K562 (cell line): ENCODE measurements around a stretch of chr1.

- RAMPAGE, long total RNA = no peak
- RRBS = no CpG with 5 or more reads among the region's 4 CpGs
PRO-cap:
- standard = no peak
- CoPRO, capped RNA only, 2 experiments = no peak in any of the 2 experiments
- CoPRO, capped and uncapped RNA, 2 experiments = no peak in any of the 2 experiments
- CoPRO, uncapped RNA only, 2 experiments = no peak in any of the 2 experiments
CAGE:
- cytosol, long polyA plus RNA = no peak
- long polyA plus RNA = no peak
- nucleolus, long total RNA = no peak
- nucleus, long polyA plus RNA = no peak
These were observed 13.2 kb upstream of the BCAR3 start for GRCh38 chr1:93694731-93695336.

DNA sequence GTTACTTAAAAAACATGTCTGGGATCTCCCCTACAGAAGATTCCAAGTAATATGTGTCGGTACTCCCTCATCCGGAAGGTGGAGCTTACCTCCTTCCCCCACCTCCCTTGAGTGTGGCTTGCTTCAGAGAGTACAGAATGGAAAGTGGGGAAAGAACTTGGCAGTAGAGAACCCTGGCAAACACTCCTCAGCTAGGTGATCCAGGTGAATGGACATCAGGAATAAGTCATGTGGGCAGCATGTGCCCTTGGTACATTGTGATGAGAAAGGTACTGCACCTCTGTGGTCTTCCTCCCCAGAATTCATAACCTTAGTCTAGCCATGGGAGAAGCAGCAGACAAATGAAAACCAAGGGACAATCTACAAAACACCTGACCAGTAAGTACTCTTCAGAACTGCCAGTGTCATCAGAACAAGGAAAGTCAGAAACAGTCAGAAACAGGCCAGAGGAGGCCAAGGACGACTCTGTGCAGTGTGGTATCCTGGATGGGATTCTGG lies 49.1 kb upstream of the BCAR3 start:
- RAMPAGE, long total RNA = no peak
- RRBS = no CpG with 5 or more reads among the region's 3 CpGs
PRO-cap:
- standard = no peak
- CoPRO, capped RNA only, 2 experiments = no peak in any of the 2 experiments
- CoPRO, capped and uncapped RNA, 2 experiments = no peak in any of the 2 experiments
- CoPRO, uncapped RNA only, 2 experiments = no peak in any of the 2 experiments
CAGE:
- cytosol, long polyA plus RNA = no peak
- long polyA plus RNA = no peak
- nucleolus, long total RNA = no peak
- nucleus, long polyA plus RNA = no peak

DNA sequence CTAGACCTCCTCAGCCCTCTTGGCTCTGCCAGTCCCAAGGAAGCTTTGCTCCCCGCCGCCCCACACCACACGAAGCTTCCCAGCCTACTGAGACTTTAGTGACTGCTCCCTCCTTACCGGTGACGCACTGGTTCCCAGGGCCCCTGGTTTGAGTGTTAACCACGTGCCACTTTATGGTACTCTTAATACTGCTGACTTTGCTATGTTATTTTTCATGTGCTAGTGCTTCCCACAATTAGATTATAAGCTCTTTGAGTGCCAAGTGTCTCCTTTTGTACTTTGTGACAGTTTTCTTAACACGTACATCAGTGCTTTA lies 61.1 kb downstream of the DNTTIP2 start:
- RAMPAGE, long total RNA = no peak
- RRBS = no CpG with 5 or more reads among the region's 7 CpGs
PRO-cap:
- standard = no peak
- CoPRO, capped RNA only, 2 experiments = no peak in any of the 2 experiments
- CoPRO, capped and uncapped RNA, 2 experiments = no peak in any of the 2 experiments
- CoPRO, uncapped RNA only, 2 experiments = no peak in any of the 2 experiments
CAGE:
- cytosol, long polyA plus RNA = no peak
- long polyA plus RNA = no peak
- nucleolus, long total RNA = no peak
- nucleus, long polyA plus RNA = no peak

DNA sequence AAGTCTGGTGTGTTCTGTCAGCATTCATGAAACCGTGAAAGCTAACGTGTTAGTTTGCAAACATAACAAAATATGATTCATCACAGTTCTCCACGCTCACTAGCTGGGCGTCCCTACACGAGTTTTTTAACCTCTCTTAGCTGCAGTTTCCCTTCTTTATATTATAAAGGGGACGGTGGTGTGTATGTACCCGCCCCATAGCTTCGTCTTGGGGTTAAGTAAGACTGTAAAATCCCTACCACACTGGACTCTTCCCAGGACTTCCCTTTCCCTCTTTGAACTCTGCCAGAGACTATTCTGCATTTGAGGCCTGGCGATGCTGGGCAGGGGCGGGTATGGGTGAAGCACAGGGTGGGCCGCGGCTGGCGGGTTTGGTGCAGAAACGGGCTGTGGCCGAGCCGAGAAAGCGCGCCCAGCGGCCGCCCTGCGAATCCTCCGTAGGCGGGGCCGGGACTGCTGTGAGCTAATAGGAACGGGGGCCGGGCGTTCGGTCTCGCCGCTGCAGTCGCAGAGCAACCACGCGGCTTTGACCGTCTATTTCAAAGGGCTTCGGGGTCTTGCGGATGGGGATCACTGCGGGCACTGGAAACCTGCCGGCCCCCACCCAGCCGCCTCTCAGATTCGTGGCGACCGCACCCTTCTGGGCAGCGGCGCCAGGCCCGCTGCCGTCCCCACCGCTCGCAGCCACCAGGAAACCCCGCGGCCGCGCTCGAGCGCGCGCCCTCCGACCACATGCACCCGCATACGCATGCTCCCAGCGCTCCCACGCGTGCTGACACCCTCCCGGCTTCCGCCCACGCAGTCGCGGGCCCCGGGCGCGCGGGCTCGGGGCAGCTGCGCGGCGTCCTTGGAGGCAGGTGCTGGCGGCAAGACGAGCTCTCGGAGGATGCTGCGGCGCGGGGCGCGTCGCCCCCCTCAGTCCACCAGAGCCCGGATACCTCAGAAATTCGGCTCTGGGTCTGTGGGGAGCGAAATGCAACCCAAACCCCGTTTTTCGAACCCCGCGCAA lies 32.8 kb downstream of the DNTTIP2 start:
- RAMPAGE, long total RNA = no peak
- RRBS = no CpG with 5 or more reads among the region's 91 CpGs
PRO-cap:
- standard = bidirectional peak, plus-strand start at position 466 of the sequence, minus-strand start at position 439 of the sequence; bidirectional peak, plus-strand start at position 831 of the sequence, minus-strand start at position 711 of the sequence
- CoPRO, capped RNA only, 2 experiments = peak in 2 of 2 experiments; most common plus-strand start position 466 of the sequence (in 2); most common minus-strand start position 391 of the sequence (in 2)
- CoPRO, capped and uncapped RNA, 2 experiments = peak in 2 of 2 experiments; most common plus-strand start position 466 of the sequence (in 2); most common minus-strand start position 300 of the sequence (in 1)
- CoPRO, uncapped RNA only, 2 experiments = no peak in any of the 2 experiments
CAGE:
- cytosol, long polyA plus RNA = no peak
- long polyA plus RNA = no peak
- nucleolus, long total RNA = no peak
- nucleus, long polyA plus RNA = no peak

GRCh38 chr1:93847722-93848590 lies 31.1 kb downstream of the DNTTIP2 start:
- RAMPAGE, long total RNA = no peak
- RRBS = no CpG with 5 or more reads among the region's 43 CpGs
PRO-cap:
- standard = bidirectional peak, plus-strand start at chr1:93847878, minus-strand start at chr1:93847939; unidirectional peak, minus-strand start at chr1:93848149
- CoPRO, capped RNA only, 2 experiments = peak in 2 of 2 experiments; most common plus-strand start chr1:93847874 (in 2); most common minus-strand start chr1:93847939 (in 2)
- CoPRO, capped and uncapped RNA, 2 experiments = peak in 1 of 2 experiments; most common plus-strand start chr1:93848111 (in 1); most common minus-strand start chr1:93847939 (in 1)
- CoPRO, uncapped RNA only, 2 experiments = no peak in any of the 2 experiments
CAGE:
- cytosol, long polyA plus RNA = no peak
- long polyA plus RNA = no peak
- nucleolus, long total RNA = no peak
- nucleus, long polyA plus RNA = no peak

- RAMPAGE, long total RNA = no peak
- RRBS = no CpG with 5 or more reads among the region's 4 CpGs
PRO-cap:
- standard = no peak
- CoPRO, capped RNA only, 2 experiments = no peak in any of the 2 experiments
- CoPRO, capped and uncapped RNA, 2 experiments = no peak in any of the 2 experiments
- CoPRO, uncapped RNA only, 2 experiments = no peak in any of the 2 experiments
CAGE:
- cytosol, long polyA plus RNA = no peak
- long polyA plus RNA = no peak
- nucleolus, long total RNA = no peak
- nucleus, long polyA plus RNA = no peak
These were observed 55.5 kb upstream of the GCLM start for GRCh38 chr1:93964585-93965354.

DNA sequence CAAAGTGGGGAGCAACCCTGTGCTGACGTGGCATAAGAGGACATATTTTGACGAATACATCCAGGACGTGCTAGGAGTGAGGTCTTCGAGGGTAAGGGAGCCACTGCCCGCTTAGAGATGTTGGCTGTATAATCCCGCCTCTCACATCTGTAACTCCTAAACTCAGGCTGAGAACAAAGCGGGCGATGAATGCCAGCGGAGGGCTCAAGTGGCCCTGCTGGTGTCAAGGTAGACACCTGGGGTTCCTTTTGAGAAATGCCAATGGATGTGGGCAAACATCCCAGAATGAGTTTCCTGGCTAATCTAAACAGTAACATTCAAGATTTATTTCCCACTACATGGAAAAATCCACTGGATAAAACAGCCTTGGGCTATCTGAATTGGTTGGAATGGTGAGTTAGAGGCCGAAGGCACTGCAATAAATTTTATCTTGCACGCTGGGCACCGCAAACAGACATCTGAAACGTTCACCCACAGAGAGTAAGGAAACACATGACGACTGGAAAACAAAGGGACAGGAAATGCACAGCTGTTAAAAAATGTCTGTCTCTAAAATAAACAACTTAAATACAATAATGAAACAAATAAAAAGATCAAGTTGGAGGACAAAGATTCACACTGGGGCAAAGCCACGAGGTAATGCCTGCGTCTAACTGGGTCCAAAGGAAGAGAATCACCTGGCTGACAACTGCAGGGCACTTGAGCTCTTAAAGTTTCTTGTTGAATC lies 51.4 kb downstream of the ABCA4 start:
- RAMPAGE, long total RNA = no peak
- RRBS = no CpG with 5 or more reads among the region's 16 CpGs
PRO-cap:
- standard = no peak
- CoPRO, capped RNA only, 2 experiments = no peak in any of the 2 experiments
- CoPRO, capped and uncapped RNA, 2 experiments = no peak in any of the 2 experiments
- CoPRO, uncapped RNA only, 2 experiments = no peak in any of the 2 experiments
CAGE:
- cytosol, long polyA plus RNA = no peak
- long polyA plus RNA = no peak
- nucleolus, long total RNA = no peak
- nucleus, long polyA plus RNA = no peak

- RAMPAGE, long total RNA = no peak
- RRBS = no CpG with 5 or more reads among the region's 6 CpGs
PRO-cap:
- standard = no peak
- CoPRO, capped RNA only, 2 experiments = no peak in any of the 2 experiments
- CoPRO, capped and uncapped RNA, 2 experiments = no peak in any of the 2 experiments
- CoPRO, uncapped RNA only, 2 experiments = no peak in any of the 2 experiments
CAGE:
- cytosol, long polyA plus RNA = no peak
- long polyA plus RNA = no peak
- nucleolus, long total RNA = no peak
- nucleus, long polyA plus RNA = no peak
These were observed 1.7 kb downstream of the ARHGAP29 start for GRCh38 chr1:94235624-94236154.

GRCh38 chr1:94299624-94299930 lies 62.2 kb upstream of the ARHGAP29 start:
- RAMPAGE, long total RNA = no peak
- RRBS = no CpG with 5 or more reads among the region's 3 CpGs
PRO-cap:
- standard = no peak
- CoPRO, capped RNA only, 2 experiments = no peak in any of the 2 experiments
- CoPRO, capped and uncapped RNA, 2 experiments = no peak in any of the 2 experiments
- CoPRO, uncapped RNA only, 2 experiments = no peak in any of the 2 experiments
CAGE:
- cytosol, long polyA plus RNA = no peak
- long polyA plus RNA = no peak
- nucleolus, long total RNA = no peak
- nucleus, long polyA plus RNA = no peak

DNA sequence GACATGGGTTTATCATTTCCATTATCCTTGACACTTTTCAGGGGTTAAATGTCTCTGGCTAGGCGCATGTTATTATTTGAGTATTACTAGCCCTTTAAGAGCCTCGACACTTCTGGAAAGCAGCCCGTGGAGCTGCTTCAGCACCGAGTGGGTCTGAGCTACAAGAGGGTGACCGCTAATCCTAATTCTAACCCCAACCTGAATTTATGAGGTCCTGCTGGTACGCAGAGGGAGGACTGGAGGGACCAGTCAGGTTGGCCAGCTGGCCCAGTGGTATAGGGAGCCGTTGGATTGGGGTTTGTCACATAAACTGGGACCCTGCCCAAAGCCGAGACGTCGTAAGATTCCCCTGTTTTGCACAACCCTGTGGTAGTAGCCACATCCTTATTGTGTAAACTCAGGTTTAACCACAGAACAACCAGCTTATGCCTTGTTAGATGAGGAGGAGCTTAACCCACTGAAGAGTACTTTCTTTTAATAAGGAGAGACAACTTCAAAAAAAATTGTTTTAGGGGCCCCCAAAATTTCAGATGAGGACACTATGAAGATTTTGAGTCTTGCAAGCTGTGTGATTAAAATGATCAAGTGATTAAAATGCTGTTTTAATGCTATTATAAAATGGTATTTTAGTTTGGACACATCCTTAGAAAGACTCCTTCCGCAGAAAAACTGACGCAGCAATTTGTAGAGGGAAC lies 60.8 kb upstream of the F3 start:
- RAMPAGE, long total RNA = no peak
- RRBS = no CpG with 5 or more reads among the region's 12 CpGs
PRO-cap:
- standard = no peak
- CoPRO, capped RNA only, 2 experiments = no peak in any of the 2 experiments
- CoPRO, capped and uncapped RNA, 2 experiments = no peak in any of the 2 experiments
- CoPRO, uncapped RNA only, 2 experiments = no peak in any of the 2 experiments
CAGE:
- cytosol, long polyA plus RNA = no peak
- long polyA plus RNA = no peak
- nucleolus, long total RNA = no peak
- nucleus, long polyA plus RNA = no peak

DNA sequence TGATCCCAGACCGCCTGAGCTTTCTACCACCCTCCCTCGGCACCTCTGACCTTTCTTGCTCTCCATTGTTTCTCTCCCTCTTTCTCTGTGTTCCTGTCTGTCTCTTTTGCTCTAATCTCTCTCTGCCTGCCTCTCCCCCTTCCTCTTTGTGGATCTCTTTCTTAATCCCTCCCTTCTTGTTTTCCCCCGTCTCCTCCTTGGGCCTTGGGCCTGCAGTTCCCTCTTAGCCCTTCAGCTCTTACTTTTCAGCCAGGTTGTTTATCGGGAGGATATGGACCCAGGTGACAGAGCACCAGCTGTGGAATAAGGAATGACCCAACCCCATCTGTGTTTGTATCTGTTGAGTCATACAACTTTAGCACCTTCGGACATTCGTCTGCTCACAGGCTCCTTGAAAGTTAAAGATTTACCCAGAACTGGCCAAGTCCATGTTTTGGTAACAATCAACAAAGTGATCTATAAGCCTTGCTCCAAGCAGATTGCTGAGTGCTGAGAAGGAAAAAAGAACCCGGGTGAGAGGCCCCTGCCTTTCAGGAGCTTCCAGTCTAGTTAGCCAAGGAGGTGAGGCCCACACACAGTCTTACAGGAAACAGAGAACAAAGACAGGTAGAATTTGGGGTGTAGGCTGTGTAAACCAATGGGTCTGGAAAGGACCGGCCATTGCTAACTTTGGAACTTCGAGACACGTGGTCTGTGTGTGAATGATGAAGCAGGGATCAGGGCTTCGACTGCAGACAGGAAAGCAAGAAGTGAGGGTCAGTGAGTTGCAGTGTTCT lies 66.7 kb upstream of the F3 start:
- RAMPAGE, long total RNA = no peak
- RRBS = no CpG with 5 or more reads among the region's 11 CpGs
PRO-cap:
- standard = no peak
- CoPRO, capped RNA only, 2 experiments = no peak in any of the 2 experiments
- CoPRO, capped and uncapped RNA, 2 experiments = no peak in any of the 2 experiments
- CoPRO, uncapped RNA only, 2 experiments = no peak in any of the 2 experiments
CAGE:
- cytosol, long polyA plus RNA = no peak
- long polyA plus RNA = no peak
- nucleolus, long total RNA = no peak
- nucleus, long polyA plus RNA = no peak

GRCh38 chr1:94929085-94929800 lies 2.3 kb upstream of the CNN3 start:
- RAMPAGE, long total RNA = no peak
- RRBS = no CpG with 5 or more reads among the region's 9 CpGs
PRO-cap:
- standard = no peak
- CoPRO, capped RNA only, 2 experiments = no peak in any of the 2 experiments
- CoPRO, capped and uncapped RNA, 2 experiments = no peak in any of the 2 experiments
- CoPRO, uncapped RNA only, 2 experiments = no peak in any of the 2 experiments
CAGE:
- cytosol, long polyA plus RNA = no peak
- long polyA plus RNA = no peak
- nucleolus, long total RNA = no peak
- nucleus, long polyA plus RNA = no peak

DNA sequence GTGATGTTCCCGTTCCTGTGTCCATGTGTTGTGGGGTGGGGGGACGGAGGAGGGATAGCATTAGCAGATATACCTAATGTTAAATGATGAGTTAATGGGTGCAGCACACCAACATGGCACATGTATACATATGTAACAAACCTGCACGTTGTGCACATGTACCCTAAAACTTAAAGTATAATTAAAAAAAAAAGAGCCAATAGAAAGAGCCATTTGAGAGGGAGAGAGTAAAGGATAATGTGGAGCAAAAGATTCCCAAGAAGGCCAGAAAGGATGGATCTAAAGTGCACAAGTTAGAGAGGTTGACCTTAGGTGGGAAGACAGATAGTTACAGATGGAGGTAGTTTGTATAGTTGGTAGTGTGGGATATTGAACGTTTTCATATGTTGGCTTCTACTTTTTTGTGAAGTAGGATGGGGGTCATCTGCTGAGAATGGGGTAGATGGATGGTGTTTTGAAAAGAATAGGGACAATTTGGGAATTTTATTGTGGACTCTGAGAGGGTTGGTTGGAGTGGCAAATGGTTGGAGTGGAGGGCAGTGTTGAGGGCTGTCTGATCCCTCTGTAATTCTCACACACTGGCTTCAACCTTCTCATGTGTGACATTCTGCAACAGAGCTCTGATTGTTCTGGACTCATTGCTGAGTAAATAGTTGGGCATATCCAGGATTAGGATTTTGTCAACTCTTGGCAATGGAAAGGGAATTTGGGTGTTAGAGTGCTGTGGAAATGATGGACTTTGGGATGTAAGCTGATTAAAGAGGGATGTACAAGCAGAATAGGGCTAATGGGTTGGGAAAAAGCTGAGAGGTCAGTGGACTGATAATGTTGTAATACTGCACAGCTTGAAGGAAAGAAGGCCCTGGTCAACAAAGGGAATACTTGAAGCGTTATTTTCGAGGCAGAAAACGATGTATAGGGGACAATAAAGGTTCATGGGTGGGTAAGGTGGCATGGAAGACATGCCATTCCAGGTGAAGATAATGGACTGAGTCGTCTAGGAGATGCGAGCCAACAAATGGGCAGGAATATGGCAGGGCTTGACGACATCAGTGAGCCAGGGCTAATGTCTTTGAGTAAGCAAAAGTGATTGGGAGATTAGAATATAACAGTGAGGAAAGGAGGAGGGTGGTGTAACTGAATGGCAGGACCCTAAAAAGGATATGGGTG lies 16.4 kb downstream of the TLCD4 start:
- RAMPAGE, long total RNA = no peak
- RRBS = no CpG with 5 or more reads among the region's 10 CpGs
PRO-cap:
- standard = no peak
- CoPRO, capped RNA only, 2 experiments = no peak in any of the 2 experiments
- CoPRO, capped and uncapped RNA, 2 experiments = no peak in any of the 2 experiments
- CoPRO, uncapped RNA only, 2 experiments = no peak in any of the 2 experiments
CAGE:
- cytosol, long polyA plus RNA = no peak
- long polyA plus RNA = no peak
- nucleolus, long total RNA = no peak
- nucleus, long polyA plus RNA = no peak

DNA sequence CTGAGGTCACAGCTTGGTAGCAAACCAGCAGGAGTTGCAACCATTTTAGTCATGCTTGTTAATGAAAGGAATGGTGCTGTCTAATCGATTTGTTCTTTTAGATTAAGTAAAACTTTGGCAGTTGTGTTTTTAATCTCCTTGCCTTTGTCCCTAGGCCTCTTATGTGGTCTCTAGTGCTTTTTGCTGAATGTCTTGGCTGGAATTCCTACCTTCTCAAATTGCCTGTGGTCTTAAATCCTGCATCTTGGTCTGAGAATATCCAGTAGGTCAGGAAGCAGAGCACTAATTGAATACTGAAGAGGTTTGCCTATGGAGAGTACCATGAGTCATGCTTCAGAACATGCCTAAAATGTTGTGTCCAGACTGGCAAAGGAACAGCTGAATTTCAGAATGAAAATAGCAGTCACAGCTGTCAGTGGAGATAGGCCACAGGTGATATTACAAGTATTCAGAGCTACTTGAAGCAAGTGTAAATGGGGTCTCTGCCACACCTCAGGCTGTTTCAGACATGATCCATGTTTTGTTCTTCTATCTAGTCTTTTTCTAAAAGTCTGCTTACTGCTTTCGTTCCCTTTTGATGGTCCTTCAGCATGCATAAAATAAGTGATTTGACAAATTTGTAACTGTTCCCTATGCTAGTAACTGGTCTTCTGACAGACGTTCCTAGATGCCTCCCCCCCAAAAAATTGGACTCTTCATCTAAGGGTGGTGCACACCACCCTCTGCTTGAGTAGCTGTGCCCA lies 36.1 kb upstream of the RWDD3 start:
- RAMPAGE, long total RNA = no peak
- RRBS = no CpG with 5 or more reads among the region's 3 CpGs
PRO-cap:
- standard = no peak
- CoPRO, capped RNA only, 2 experiments = no peak in any of the 2 experiments
- CoPRO, capped and uncapped RNA, 2 experiments = no peak in any of the 2 experiments
- CoPRO, uncapped RNA only, 2 experiments = no peak in any of the 2 experiments
CAGE:
- cytosol, long polyA plus RNA = no peak
- long polyA plus RNA = no peak
- nucleolus, long total RNA = no peak
- nucleus, long polyA plus RNA = no peak

DNA sequence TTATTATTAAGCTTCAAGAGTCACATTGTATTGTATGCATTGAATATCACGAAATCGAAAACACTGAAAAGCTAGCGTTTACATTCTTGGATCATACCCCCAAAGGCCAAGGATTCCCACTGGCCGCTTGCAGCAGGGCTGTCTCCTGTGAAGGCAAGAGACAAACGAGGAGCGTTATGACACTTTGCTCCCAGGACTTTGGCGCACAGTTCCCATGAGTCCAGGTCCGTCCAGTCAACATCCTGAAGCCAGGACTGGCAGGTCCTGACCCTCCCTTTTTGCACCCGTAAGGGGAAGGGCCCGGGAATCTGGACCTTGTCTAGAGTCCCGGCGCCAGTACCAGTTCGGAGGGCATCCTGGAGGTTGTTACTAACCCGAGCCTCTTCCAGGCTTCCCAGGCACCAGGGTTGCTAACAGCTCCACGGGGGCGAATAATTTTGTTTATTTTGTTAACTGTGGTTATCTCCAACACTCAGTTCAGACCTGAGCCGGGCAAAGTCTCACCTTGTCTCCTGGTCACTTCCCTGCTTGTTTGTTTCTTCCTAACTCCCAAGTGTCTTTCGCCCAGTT lies 729 bp upstream of the RWDD3 start:
- RAMPAGE, long total RNA = no peak
- RRBS = no CpG with 5 or more reads among the region's 18 CpGs
PRO-cap:
- standard = no peak
- CoPRO, capped RNA only, 2 experiments = no peak in any of the 2 experiments
- CoPRO, capped and uncapped RNA, 2 experiments = no peak in any of the 2 experiments
- CoPRO, uncapped RNA only, 2 experiments = no peak in any of the 2 experiments
CAGE:
- cytosol, long polyA plus RNA = no peak
- long polyA plus RNA = no peak
- nucleolus, long total RNA = no peak
- nucleus, long polyA plus RNA = no peak

GRCh38 chr1:96770641-96771413 lies 49.2 kb downstream of the PTBP2 start:
- RAMPAGE, long total RNA = no peak
- RRBS = no CpG with 5 or more reads among the region's 5 CpGs
PRO-cap:
- standard = no peak
- CoPRO, capped RNA only, 2 experiments = no peak in any of the 2 experiments
- CoPRO, capped and uncapped RNA, 2 experiments = no peak in any of the 2 experiments
- CoPRO, uncapped RNA only, 2 experiments = peak in 1 of 2 experiments; most common plus-strand start chr1:96770799 (in 1)
CAGE:
- cytosol, long polyA plus RNA = no peak
- long polyA plus RNA = no peak
- nucleolus, long total RNA = no peak
- nucleus, long polyA plus RNA = no peak

DNA sequence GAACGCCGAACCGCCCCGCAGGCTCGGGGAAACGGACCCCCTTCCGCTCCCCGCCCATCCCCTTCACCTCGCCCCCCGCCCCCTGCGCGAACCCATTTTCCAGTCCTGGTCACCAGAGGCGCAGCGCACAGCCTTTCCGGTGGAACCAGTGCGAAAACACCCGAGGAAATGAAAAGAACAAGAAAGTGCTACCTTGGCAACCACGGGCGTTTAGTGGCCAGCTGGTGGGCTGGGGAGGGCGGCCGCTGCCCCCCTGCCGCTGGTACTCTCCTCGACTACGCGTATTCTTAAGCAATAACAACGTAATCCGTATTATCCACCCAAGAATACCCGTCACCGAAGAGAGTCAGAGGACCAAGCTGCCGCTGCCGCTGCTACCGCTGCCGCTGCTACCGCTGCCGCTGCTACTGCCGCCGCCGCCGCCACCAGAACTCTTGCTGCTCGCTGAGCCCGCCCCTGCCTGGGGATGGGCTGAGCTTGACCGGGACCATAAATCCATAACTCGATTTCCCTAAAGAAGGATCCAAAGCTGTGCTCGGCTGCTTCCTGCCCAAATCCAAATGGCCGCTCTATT lies 125.1 kb upstream of the DPYD start:
- RAMPAGE, long total RNA = no peak
- RRBS = no CpG with 5 or more reads among the region's 45 CpGs
PRO-cap:
- standard = no peak
- CoPRO, capped RNA only, 2 experiments = no peak in any of the 2 experiments
- CoPRO, capped and uncapped RNA, 2 experiments = no peak in any of the 2 experiments
- CoPRO, uncapped RNA only, 2 experiments = no peak in any of the 2 experiments
CAGE:
- cytosol, long polyA plus RNA = no peak
- long polyA plus RNA = no peak
- nucleolus, long total RNA = no peak
- nucleus, long polyA plus RNA = no peak